Panc1 (cell line): ENCODE measurements around a stretch of chr3.

- RRBS, 2 experiments = no CpG with 5 or more reads among the region's 3 CpGs
Observed at GRCh38 chr3:188316255-188316794, 162.4 kb downstream of the LPP start.

DNA sequence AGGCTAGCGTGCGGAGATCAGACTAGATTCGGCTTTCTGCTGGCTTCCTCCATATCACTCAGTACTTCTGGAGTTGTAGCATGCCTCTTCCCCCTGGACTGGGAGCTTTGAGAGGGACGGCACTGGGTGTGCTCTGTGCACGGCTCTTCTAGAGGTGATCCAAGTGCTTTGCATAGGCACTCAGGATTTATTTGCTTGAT lies 237.1 kb downstream of the LPP start:
- RRBS, 2 experiments = no CpG with 5 or more reads among the region's 5 CpGs

GRCh38 chr3:188468589-188469184 lies 314.7 kb downstream of the LPP start:
- RRBS, 2 experiments = no CpG with 5 or more reads among the region's 4 CpGs

GRCh38 chr3:188689106-188689661 lies 482.6 kb upstream of the TPRG1 start:
- RRBS, 2 experiments = no CpG with 5 or more reads among the region's 3 CpGs

DNA sequence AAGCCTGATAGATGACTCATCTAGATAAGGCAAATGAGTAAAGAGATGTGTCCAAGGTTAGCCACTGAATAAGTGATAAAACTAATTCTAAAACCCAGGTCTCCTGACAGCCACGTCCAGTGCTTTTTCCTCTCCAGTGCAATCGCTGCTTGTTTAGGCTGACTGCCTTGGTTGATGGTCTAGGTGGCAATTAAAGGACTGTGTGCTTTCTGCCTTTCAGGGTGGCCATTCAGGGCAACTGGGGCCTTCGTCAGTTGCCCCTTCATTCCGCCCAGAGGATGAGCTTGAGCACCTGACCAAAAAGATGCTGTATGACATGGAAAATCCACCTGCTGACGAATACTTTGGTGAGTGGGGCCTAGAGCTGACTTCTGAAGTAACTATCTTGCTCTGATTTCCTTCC lies 463.7 kb upstream of the TPRG1 start:
- RRBS, 2 experiments = no CpG with 5 or more reads among the region's 5 CpGs

DNA sequence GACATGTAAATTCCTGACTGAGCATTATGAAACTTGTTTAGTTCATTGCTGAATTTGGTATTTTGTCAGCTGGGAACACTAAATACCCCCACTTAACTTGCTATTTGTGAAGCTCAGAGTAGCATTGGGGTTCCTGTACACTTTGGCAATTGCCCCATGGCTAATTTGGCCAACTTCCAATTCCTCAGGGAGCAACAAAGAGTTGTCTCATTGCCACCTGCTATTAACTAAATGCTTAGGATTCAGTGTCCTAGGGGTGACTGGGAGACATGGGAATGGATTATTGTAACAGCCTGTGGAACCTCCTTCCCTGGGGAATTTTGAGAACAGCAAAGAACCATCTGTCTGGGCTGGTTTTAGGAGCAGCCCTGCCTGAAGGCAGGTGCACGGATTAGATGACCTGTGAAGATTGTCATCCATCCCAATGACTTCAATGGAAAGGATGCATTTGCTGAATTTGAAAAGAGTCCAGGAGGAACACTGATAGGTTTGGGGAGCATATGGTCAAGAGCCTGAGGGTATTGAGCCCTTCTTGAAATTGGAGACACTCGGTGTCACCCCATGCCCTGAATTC lies 437.3 kb upstream of the TPRG1 start:
- RRBS, 2 experiments = no CpG with 5 or more reads among the region's 2 CpGs

- RRBS, 2 experiments = no CpG with 5 or more reads among the region's 7 CpGs
Observed at GRCh38 chr3:189309434-189310258, 137.9 kb downstream of the TPRG1 start.

GRCh38 chr3:189596317-189596972 lies 34.7 kb upstream of the TP63 start:
- RRBS, 2 experiments = no CpG with 5 or more reads among the region's 28 CpGs

GRCh38 chr3:189937242-189938015 lies 183.3 kb downstream of the P3H2 start:
- RRBS, 2 experiments = no CpG with 5 or more reads among the region's 5 CpGs

- RRBS, 2 experiments = no CpG with 5 or more reads among the region's 5 CpGs
Observed at GRCh38 chr3:189999659-190000177, 121.0 kb downstream of the P3H2 start.

- RRBS, 2 experiments = no CpG with 5 or more reads among the region's 11 CpGs
Observed at GRCh38 chr3:190012238-190013186, 108.2 kb downstream of the P3H2 start.

GRCh38 chr3:190058304-190059393 lies 62.0 kb downstream of the P3H2 start:
- RRBS, 2 experiments = no CpG with 5 or more reads among the region's 8 CpGs

GRCh38 chr3:190094328-190094987 lies 26.2 kb downstream of the P3H2 start:
- RRBS, 2 experiments = no CpG with 5 or more reads among the region's 3 CpGs

GRCh38 chr3:190307234-190307821 lies 14.9 kb downstream of the CLDN1 start:
- RRBS, 2 experiments = no CpG with 5 or more reads among the region's 3 CpGs

DNA sequence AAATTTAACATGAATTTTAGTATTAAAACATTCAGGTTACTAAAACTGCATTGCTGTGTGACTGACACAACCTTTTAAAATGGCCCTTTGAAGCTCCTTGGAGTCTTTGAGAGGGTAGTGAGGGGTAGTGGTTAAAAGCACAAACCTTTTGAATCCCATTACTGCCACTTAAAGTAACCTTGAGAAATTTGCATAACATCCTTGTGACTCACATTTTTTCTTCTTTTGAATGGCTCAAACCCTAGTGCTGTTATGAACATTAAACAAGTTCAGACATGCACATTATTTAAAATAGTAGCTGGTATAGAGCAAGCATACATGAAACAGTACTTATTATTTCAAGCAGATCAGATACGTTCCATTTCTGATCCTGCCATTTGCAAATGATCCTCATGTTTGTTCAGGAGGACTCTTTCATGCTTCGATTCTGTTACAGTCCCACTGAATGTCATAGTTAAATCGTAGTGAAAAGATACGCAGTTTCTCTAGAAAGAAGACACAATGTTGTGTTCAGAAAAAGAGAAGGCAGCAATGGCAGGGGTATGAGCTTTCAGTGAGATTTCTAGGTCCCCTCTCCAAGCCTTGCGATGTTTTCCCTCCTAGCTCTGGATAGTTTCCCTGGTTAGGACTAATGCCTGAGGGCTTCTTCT lies 3.8 kb upstream of the CLDN1 start:
- RRBS, 2 experiments = no CpG with 5 or more reads among the region's 5 CpGs

GRCh38 chr3:190491466-190492087 lies 22.3 kb upstream of the IL1RAP start:
- RRBS, 2 experiments = no CpG with 5 or more reads among the region's 5 CpGs

DNA sequence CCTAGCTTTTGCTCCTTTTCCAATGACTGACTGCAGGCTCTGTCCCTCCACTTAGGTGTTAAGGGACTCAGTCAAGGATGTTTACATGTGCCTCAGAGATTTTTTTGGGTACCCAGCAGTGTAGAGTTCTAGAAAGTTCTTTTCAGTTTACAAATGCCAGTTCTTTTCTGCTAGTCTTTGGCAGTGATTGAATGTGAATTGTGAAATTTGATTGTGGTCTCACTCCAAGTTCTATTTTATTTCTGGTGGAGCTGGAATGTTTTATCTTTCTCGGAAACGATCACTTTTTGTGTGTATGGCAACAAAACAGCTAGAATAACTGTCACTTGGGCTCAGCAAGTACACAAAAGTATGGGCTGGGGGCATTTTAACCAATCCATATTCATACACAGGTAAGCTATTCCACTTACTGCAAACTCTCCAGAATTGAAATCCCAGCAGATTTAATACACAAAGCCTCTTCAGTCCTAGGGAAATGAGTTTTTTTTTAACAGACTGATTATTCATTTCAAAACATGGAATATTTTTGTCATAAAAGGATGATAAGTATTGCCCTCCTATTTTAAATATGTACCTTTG lies 60.7 kb downstream of the IL1RAP start:
- RRBS, 2 experiments = no CpG with 5 or more reads among the region's 2 CpGs

DNA sequence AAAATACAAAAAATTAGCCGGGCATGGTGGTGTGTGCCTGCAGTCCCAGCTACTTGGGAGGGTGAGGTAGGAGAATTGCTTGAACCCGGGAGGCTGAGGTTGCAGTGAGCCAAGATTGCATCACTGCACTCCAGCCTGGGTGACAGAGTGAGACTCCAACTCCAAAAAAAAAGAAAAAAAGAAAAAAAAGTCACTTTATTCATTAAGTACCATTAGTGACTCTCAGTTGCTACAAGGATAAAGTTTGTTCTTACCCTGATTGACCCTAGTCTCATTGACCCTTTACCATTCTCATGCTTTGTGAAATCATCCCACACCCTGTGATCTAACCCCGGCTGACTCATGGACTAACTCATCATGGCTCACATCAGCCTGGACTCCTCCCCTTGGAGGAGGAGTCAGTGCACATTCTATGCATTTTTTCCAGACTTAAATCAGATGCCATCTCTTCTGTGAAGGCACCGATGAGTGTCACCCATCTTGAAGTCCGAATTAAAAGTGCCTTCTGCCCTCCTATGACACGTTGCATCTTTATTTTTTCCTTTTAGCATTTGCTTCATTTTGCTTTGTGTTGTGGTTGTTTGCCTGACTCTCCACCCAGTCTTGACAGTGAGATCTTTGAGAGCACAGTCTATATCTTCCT lies 71.9 kb downstream of the IL1RAP start:
- RRBS, 2 experiments = no CpG with 5 or more reads among the region's 6 CpGs

- RRBS, 2 experiments = no CpG with 5 or more reads among the region's 5 CpGs
Observed at GRCh38 chr3:190728733-190729179, 133.7 kb downstream of the GMNC start.